SUDHL5 (cell line): ENCODE data around the gene ZNF185.

DNA sequence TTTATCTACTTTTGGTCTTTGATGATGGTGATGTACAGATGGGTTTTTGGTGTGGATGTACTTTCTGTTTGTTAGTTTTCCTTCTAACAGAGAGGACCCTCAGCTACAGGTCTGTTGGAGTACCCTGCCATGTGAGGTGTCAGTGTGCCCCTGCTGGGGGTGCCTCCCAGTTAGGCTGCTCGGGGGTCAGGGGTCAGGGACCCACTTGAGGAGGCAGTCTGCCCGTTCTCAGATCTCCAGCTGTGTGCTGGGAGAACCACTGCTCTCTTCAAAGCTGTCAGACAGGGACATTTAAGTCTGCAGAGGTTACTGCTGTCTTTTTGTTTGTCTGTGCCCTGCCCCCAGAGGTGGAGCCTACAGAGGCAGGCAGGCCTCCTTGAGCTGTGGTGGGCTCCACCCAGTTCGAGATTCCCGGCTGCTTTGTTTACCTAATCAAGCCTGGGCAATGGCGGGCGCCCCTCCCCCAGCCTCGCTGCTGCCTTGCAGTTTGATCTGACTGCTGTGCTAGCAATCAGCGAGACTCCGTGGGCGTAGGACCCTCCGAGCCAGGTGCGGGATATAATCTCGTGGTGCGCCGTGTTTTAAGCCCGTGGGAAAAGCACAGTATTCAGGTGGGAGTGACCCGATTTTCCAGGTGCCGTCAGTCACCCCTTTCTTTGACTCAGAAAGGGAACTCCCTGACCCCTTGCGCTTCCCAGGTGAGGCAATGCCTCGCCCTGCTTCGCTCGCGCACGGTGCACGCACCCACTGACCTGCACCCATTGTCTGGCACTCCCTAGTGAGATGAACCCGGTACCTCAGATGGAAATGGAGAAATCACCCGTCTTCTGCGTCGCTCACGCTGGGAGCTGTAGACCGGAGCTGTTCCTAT lies 57.7 kb downstream of the MAMLD1 start:
- PRO-cap, result no peak

DNA sequence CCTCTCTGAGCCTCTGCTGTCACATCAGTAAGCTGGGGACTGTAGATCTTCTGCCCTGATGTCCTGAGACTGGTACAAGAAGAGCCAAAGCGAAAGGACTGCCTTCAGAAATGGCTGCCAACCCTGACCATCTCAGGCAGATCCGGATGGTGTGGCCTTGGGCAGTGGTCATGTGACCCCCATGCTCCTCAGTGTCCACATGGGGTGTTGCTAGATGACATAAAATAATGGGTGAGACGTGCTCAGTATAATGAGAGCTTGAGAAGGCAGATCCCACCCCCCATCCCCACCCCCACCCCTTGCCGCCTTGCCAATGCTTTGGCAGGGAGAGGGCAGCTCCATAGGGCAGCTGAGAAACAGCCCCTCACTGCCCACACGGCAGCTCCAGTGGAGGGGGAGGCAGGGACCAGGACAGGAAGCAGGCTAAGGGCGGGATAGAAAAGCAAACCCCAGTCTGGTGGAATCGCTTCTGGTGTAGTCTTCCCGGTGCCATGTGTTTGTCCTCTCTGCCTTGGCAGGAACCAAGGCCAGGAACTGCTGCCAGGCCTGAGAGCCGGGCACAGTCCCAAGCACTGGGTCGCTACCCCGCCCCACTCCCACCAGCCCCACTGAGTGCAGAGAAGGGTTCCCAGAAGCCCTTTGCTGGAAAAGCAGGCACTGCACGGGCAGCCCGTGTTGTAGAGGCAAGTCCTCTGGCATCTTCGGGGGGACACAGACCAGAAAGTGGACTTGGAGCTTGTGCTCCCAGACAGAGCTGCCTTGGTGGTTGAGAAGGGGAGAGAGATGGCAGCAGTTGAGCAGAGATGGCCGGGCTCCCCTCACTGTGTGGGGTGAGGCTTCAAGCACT lies 60.1 kb upstream of the MTM1 start:
- PRO-cap, result no peak

DNA sequence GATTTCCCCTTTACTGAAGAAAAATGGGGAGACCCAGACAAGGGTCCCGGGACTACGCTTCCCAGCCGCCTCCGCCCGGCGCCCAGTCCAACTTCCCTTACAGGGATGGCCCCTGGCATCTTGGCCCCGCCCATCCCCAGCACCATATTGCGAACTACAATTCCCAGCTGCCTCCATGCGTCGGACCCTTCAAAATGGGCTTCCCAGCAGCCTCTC lies 289 bp upstream of the MTM1 start:
- PRO-cap, result bidirectional peak, plus-strand start outside the sequence, minus-strand start at position 107 of the sequence

DNA sequence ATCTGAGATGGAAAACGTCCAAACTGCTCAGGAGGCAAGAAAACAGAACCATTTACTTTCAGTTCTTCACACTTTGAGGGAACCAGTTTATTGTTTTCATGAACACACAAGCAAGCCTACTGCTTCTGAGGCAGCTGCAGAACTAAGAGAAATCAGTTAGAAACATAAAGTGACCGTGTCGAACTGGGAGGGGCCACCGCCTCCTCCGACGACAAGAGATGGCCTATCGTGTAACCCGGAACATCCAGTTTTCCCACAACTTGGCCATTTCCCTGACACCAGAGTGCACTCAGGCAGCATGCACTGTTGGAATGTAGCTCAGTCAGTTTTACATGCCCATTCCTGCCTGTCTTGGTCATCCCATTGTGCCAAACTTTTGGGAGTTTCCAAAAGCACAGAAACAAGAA lies 1.0 kb downstream of the MTMR1 start:
- PRO-cap, result bidirectional peak, plus-strand start at position 155 of the sequence, minus-strand start at position 144 of the sequence

- PRO-cap, result no peak
Measured at GRCh38 chrX:150706406-150706947, 13.3 kb downstream of the MTMR1 start.

DNA sequence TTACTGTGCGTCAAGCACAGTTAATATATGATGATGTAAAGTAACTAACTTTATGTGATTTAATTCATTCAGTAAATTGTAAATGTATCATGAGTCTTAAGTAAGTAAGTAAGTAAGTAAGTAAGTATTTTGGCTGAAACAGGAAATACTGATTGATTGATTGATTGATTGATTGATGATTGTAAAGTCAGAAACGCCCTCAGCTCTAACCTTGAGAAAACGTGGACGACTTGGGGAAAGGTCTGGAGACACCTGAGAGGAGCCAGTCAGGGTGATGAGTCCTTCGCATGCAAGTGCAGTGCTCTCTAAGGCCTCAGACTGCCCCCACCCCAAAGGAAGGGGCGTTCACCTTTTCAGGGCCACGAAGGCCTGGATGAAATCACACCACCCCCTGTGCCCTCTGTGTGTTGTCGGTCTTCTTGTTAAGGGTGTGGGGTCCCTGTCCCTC lies 71.8 kb downstream of the MTMR1 start:
- PRO-cap, result no peak

GRCh38 chrX:150845024-150845695 lies 53.3 kb downstream of the CD99L2 start:
- PRO-cap, result no peak

GRCh38 chrX:151177470-151177887 lies 1.1 kb downstream of the GPR50 start:
- PRO-cap, result no peak

DNA sequence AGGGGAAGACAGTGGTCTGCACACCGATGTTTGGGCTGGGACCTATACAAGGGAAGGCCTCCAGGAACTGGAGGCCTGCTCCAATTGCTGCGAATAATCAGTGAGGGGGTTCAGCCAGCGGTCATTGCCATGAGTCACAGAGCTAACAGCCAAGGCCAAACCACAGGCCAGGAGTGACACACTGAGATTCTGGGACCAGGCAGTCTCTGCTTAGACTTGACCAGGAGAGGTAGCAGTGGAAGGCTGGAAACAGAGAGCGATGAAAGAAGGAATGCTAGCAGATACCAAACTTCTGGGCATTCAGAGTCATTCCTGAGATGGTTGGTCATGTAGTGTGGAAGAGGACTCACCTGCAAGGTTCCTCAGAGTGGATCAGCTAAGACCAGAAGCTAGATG lies 54.6 kb downstream of the CNGA2 start:
- PRO-cap, result no peak

DNA sequence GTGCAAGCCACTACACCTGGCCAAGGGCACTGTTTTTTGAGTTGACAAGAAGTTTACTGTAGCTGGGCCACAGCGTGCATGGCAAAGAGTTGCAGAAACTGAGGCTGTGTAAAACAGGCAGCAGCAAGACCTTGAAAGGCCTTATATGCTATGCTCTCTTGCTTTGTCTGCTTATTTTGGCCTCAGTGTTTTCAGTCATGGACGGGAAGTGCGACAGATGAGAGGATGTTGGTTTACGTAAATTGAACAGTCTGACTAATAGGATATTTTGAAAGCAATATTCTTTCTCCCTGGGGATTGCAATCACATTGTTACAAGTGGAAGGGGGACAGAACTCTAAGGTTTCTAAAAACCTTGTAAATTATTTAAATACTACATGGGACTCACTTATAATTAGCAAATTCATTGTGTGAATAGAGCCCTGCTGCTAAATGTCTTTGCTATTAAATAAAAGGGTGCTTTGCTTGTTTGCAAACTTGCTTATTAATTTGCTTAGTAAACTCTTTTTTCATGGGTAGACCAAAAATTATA lies 32.3 kb upstream of the MAGEA10 start:
- PRO-cap, result no peak

- PRO-cap, result no peak
Measured at GRCh38 chrX:152831637-152832005, 758 bp downstream of the NSDHL start.

- PRO-cap, result no peak
Measured at GRCh38 chrX:152897728-152898531, at the start of gene ZNF185. ZNF185 (plus strand) TSS chrX:152898067.

GRCh38 chrX:152918676-152919107 lies 20.8 kb downstream of the ZNF185 start:
- PRO-cap, result no peak

GRCh38 chrX:152941230-152942631 lies 43.9 kb downstream of the ZNF185 start:
- PRO-cap, result bidirectional peak, plus-strand start at chrX:152941852, minus-strand start at chrX:152941518

GRCh38 chrX:153476990-153477520 lies 6.7 kb upstream of the HAUS7 start:
- PRO-cap, result no peak

DNA sequence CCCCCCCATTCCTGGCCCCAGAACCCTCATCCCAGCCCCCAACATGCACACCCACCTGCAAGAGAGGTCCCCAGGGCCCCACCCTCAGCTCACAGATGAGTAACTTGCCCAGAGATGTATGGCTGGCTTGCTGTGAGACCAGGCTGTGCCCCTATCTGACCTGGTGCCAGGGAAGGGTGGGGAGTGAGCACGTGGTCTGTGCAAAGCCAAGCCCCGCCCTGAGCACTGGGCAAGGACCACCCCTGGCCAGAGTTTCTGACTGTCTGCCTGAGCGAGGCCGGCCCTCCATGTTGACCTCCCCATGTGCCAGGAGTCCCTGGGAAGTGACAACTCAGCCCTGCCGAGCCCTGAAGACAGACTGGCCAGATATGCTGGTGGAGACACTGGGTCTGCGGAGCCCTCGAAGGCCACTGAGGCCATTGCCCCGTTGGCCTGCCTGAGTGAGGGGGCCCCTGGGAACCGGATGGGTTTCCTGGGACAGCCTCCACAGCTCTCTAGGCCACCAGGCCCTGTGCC lies 7.2 kb upstream of the BGN start:
- PRO-cap, result no peak

DNA sequence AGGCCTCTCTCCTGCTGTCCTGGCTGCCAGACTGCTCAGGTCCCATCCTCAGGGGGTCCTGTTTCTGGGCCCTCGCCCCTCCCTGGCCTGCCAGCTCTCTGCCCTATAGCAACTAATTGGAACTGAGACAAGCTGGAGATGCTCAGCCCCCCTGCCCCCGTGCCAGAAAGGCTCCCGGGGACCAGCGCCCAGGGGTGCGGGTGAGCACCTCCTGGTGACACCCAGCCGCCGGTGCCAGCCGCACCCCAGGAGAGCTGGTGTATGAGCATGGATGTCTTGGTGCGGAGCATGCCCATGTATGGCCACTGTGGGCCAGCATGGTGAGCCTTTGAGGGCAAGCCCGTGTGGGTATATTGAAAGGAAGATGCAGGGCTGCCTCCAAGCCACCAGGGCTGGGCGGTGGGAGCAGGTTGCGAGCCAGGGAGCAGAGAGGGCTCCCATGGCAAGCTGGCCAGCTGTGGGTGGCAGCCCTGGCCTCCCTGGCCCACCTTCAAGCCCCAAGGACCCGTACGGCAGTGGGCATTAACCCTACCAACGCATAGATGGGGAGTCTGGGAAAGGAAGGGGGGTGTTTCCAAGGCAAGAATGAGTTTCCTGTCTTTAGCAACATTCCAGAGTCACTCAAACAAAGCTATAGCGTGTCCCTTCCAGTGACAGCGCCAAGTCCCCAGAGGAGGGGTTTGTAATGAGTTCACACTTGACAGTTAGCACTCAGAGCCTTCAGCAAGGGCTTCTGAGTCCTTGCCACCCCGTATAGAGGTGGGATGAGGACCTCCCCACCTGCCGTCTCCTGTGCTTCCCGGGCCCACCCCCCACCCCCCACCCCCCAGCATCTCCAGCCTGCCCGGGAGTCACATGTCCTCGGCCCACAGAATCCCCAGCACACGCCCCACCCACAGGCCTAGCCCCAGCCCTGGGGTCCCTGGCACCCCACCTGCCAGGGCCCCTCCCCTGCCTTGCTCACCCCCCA lies 1.6 kb downstream of the BGN start:
- PRO-cap, result no peak

DNA sequence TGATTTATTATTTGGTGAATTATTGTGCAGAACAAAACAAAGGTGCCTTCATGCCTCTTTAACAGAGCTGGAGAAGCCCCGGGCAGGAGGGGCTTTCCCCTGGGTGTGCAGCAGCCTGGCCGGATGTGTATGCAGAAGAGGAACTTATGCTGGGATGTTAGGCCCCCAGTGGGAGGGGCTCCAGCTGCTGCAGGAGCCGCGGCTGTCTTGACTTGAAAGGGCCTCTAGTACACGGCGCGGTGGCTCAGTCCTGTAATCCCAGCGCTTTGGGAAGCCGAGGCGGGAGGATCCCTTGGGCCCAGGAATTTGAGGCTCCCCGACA lies 16.0 kb downstream of the CCNQ start:
- PRO-cap, result no peak

DNA sequence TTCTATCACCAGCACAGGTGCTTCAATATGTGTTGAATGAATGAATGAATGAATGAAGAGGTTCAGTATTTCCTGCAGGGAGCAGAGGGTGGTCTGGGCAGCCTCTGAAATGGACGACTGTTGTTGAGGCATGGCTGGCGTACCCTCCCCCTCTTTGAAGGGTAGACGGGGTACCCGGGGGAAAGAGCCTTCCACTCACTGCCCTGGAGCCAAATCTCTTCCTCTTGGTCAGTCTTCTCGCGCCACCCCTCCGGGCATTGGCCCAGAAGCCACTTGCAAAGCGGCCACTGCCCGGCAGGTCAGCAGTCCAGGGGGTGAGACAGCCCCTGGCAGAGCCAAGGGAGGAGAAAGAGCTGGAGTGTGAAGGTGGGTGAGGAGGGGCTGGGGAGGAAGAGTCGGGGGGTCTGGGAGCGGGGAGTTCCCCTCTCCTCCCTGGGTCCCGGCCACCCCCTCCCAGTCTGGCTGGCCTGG lies 21.8 kb upstream of the DUSP9 start:
- PRO-cap, result no peak

- PRO-cap, result no peak
Measured at GRCh38 chrX:153643536-153644118, 3.4 kb upstream of the DUSP9 start.